Thoracic aorta (tissue), 1 donor: Measurements from ENCODE around the genes PDE4D and IPO11.

GRCh38 chr5:59451629-59452412 lies 441.7 kb downstream of the PDE4D start:
- RAMPAGE, long total RNA: no peak

- RAMPAGE, long total RNA: no peak
Observed at GRCh38 chr5:59583613-59584058, 309.9 kb downstream of the PDE4D start.

GRCh38 chr5:59584776-59585346 lies 308.7 kb downstream of the PDE4D start:
- RAMPAGE, long total RNA: no peak

GRCh38 chr5:59756295-59756934 lies 137.1 kb downstream of the PDE4D start:
- RAMPAGE, long total RNA: no peak

- RAMPAGE, long total RNA: no peak
Observed at GRCh38 chr5:59893637-59894511, at the start of gene PDE4D. TSS of gene PDE4D (minus strand) at chr5:59893726.

GRCh38 chr5:60945301-60946463 lies 677 bp downstream of the NDUFAF2 start:
- RAMPAGE, long total RNA: no peak

DNA sequence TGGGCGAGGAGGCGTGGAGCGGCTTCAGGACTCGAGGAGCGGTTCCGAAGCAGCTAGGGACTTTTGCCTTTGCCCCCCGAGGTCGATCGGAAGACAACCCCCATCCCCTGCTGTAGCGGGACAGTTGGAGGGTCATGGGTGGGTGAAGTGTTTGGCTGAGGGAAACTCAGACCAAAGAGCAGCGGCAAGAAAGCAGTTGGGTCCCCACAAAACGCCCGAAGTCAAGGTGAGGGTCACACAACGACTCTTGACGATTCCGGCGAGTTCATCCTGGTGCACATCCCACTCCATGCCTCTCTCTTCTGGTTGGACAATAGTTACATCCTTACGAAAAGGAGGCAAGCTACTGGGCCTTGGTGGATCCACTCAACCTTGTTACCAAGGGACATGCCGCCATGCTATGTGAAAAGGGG lies 477 bp upstream of the SMIM15 start:
- RAMPAGE, long total RNA: no peak

DNA sequence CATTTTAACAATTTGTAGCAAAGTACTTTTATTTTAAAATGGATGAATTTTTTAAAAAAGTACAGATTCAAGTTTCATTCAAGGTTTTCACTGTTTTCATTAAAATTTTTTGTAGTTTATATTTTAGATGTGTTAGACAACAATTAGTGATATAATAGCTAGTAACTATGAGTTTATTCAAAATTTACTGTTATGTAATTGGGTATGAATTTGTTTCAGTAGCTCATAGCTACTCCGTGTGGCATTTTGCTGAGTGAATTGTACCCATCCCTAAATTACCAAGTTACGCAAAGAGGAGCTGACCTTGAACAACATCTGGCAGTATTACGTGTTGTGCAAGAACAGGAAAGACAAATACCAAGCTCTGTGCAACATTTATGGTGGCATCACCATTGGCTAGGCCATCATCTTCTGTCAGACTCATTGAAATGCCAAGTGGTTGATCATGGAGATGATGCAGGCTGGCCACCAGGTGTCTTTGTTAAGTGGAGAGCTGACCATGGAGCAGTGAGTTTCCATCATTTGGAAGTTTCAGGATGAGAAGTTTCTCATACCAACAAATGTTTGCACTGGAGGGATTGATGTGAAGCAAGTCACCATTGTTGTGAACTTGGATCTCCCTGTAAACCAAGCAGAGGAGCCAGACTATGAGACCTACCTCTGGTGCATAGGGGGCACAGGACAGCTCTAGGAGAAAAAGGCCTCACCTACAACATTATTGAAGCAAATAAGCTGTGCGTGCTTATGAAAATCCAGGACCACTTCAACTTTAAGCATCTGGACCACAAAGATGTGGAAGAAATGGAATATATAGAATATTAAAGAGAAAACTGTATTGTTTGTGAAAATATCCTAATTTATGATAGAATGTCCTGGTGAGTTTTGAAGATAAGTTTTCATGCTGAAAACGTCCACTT lies 15.1 kb downstream of the ZSWIM6 start:
- RAMPAGE, long total RNA: no peak

GRCh38 chr5:61358559-61359256 lies 26.6 kb downstream of the ZSWIM6 start:
- RAMPAGE, long total RNA: no peak

- RAMPAGE, long total RNA: no peak
Observed at GRCh38 chr5:61530016-61530406, 198.0 kb downstream of the ZSWIM6 start.

DNA sequence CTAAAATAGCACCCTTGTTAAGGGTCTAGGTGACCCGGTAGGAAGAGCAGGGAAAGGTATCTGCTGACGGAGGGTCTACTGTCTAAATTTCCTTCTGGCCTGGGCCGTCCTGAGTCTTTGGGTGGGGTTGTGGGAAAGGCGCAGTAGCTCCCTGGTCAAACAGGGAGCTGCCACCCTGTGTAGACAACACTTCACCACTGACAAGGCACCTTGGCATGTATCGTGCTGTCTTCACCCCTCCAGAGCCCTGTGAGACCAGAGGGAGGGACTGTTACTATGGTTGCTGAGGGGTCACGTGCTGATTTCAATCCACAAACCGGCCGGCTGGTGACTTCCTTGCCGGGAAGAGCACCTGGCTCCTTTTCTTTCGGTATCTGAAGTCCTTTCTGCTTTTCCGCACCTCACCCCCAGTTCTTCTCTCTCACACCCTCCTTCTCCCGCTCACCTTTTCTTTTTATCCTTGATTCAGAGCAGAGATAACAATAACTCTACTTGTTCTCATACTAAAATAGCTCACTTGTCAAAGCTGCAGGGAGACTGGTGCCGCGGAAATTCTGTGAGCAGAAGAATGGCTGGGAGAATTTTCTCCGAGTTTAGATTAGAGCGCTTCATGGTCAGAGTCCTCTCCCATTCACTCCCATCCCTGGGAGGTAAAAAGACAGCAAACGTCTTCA lies 327.2 kb downstream of the ZSWIM6 start:
- RAMPAGE, long total RNA: no peak

GRCh38 chr5:61666229-61666799 lies 334.3 kb downstream of the ZSWIM6 start:
- RAMPAGE, long total RNA: no peak

GRCh38 chr5:61667513-61668055 lies 335.5 kb downstream of the ZSWIM6 start:
- RAMPAGE, long total RNA: no peak

DNA sequence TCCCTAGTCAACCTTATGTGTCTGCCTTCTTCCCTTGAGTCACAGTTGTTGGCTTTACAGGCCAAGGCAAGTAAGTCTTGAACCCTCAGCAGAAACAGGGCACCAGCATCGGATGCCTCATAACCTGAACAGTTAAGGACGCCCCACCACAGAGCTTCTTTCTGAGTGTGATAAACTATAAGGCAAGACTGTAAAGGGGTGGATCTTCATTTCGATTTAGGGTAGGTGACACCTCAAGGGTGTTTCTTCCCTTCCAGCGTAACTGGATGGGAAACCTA lies 622 bp upstream of the KIF2A start:
- RAMPAGE, long total RNA: no peak

GRCh38 chr5:62337684-62338587 lies 31.9 kb downstream of the KIF2A start:
- RAMPAGE, long total RNA: no peak

- RAMPAGE, long total RNA: start-site peak on the plus strand at chr5:62412763-62412778, 18 reads
Observed at GRCh38 chr5:62412303-62413358, at the start of gene IPO11. TSS of gene IPO11 (plus strand) at chr5:62412763.

- RAMPAGE, long total RNA: no peak
Observed at GRCh38 chr5:62432058-62432669, 19.6 kb downstream of the IPO11 start.

DNA sequence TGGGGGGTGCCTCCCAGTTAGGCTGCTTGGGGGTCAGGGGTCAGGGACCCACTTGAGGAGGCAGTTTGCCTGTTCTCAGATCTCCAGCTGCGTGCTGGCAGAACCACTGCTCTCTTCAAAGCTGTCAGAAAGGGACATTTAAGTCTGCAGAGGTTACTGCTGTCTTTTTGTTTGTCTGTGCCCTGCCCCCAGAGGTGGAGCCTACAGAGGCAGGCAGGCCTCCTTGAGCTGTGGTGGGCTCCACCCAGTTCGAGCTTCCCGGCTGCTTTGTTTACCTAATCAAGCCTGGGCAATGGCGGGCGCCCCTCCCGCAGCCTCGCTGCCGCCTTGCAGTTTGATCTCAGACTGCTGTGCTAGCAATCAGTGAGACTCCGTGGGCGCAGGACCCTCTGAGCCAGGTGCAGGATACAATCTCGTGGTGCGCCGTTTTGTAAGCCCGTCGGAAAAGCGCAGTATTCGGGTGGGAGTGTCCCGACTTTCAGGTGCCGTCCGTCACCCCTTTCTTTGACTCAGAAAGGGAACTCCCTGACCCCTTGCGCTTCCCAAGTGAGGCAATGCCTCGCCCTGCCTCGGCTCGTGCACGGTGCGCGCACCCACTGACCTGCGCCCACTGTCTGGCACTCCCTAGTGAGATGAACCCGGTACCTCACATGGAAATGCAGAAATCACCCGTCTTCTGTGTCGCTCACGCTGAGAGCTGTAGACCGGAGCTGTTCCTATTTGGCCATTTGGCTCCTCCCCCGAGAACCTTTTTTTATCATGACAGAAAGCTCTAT lies 225.8 kb downstream of the LRRC70 start:
- RAMPAGE, long total RNA: no peak

DNA sequence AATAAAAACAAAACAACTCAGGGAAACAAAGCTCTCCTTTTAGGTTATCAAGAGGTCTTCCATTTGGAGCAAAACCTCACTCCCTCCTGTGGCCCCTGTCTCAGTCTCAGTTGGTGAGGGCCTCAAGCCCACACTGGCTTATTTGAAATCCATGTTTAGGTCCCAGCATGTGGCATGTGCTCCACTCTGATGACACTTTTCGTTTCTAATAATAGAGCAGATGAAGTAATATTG lies 265 bp upstream of the RGS7BP start:
- RAMPAGE, long total RNA: no peak

DNA sequence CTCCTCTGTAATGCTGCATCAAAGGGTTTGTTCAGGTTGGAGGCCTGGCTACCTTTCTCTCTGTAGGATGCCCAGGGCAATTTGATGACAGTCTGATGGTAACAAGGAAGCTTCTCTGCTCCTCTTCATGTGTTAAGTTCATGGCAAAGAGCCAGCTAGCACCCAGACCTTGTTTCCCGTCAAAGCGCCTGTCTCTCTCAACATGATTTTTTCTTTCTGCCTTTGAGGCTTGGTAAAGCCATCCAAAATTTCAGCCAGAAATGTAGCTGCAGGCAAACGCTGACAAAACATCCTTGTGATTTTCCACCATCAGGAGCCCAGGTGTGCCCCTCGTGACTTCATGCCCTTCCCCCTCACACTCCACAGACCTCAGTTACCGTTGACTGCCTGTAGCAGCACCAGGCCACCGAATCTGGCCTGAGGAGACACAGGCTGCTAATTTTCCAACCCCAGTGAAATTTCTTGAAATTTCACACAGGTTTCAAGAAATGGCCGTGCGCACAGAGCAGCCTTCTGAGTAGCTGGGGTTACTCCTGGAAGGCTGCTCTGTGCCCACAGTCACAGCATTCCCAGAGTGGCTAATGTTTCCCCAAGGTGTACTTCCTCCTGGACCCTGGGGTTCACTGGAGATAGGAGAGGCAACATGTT lies 292.7 kb downstream of the CWC27 start:
- RAMPAGE, long total RNA: no peak